Urinary bladder (tissue), 3 donors: ENCODE data around the gene TEX55.

DNA sequence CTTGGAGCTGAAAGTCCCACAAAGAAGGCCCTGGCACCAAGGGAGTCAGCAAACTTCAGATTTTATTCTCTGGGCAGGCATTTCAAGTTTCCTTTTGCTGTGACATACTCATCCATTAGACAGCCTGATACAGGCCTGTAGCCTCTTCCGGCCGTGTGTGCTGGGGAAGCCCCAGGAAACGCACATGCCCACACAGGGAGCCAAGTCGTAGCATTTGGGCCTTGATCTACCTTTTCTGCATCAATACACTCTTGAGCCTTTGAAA lies 15.0 kb downstream of the TIGIT start:
- PRO-cap = no peak
- RAMPAGE, long total RNA = no peak

DNA sequence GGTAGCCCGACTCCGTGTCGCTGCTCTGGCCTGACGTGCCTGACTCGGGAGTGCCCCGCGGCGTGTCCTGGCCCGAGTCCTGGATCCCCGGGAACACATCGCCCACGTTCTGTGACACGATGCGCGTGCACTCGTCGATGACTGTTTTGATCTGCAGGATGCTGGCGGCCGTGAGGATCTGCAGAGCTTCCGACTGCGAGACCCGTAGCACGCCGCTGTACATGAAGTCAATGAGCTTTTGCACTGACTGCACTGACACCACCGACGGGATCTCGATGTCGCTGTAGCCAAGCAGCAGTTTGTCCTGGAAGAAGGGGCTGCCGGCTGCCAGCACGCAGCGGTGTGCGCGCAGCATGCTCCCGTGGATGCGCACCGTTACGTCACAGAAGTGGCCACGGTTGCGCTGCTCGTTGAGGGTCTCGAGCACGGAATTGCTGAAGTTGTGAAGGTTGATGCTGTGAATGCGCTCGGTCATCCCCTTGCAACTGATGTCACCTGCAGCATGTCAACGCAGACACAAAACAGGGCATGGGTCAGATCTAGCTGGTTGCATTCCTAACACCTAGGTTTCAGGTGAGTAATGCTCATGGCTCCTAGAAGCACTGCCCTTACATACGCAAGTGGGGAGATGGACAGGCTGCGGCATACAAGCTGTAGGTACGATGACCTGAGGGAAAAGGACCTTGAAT lies 57.7 kb downstream of the TIGIT start:
- PRO-cap = no peak
- RAMPAGE, long total RNA = no peak

DNA sequence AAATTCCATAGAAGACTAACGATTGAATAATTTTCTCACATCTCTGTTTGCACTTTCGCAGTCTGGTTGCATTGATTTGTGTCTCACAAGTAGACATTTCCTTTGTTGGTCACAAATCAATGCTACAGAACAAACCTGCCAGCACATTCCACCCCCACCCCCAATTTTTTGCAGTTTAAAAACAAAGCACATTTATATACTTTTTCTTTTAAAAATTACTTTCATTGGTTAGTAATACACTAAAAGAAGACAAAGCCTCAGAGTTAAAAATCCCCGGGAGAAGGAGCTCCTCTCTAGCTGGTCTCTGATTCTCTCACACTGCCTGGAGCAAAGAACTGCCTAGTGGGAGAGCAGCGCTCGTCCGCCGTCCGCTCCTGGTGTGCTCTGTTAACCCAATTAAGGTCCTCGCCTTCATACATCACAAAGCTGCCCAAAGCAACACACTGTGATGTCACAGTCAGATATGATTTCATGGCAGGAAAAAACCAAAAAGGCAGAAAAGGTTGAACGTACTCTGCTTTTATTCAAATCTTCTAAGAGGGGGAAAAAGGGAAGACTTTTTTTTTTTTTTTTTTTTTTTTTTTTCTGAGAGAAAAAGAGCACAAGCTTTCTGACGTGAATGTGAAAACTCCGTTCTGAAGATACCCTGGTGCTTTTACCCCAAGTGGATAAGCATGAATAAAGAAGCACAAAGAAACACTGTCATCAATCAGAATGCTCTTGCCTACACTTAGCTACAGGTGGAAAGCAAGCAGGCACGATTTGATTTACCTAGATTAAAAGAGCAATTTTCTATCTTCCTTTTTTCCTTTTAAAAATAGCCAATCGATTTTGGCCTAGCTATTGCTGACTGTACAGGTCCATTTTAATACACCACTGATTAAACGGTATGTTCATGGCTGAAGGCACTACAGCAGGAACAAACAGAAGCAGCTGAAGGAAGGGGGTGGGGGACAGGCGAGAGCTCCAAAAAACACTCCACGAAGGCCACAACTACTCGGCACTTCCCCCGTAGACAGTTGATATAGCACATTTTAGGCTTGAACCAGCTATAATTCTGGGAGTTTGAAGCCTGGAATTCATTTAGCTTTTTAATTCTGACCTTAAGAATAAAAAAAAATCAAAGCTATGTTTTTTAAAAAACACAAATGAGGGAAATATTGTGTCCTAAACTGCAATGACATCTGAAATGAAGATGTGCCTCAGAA lies 115.1 kb downstream of the TIGIT start:
- PRO-cap = no peak
- RAMPAGE, long total RNA = no peak

- PRO-cap = no peak
- RAMPAGE, long total RNA = no peak
Measured at GRCh38 chr3:114564952-114566186, 271.5 kb downstream of the TIGIT start.

DNA sequence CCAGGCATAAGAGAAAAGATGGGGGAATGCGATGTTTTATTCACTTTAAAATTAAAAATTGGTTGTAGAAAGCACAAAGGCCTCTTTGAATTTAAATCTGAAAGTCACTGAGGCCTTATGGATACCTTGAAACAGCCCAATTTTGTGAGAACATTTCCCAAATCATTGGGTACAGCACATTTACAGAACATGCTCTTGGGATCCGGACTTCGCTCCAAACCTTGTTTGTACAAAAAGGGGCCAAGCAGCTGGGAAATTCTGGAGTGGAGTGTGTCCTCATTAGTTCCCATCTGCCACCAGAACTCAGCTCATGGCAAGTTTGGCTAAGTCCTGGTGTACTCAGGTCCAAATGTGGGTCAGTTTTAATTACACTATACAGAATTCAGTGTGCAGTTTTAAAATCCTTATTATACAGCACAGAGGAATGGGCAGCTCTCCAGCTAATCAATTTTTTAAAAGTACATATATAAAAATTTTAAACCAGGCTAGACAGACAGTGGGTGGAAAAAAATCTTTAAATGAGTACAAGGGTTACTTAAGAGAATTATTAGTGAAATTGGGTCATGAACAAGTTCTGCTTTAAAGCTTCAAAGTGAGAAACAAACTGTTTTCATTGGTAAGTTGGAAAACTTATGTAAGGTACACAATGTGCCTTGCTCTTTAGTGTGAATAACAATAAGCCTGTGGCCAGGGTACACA lies 254.1 kb downstream of the ZBTB20 start:
- PRO-cap = no peak
- RAMPAGE, long total RNA = no peak

- PRO-cap = no peak
- RAMPAGE, long total RNA = no peak
Measured at GRCh38 chr3:114928134-114928772, 218.8 kb downstream of the ZBTB20 start.

GRCh38 chr3:114991210-114991653 lies 155.9 kb downstream of the ZBTB20 start:
- PRO-cap = no peak
- RAMPAGE, long total RNA = no peak

DNA sequence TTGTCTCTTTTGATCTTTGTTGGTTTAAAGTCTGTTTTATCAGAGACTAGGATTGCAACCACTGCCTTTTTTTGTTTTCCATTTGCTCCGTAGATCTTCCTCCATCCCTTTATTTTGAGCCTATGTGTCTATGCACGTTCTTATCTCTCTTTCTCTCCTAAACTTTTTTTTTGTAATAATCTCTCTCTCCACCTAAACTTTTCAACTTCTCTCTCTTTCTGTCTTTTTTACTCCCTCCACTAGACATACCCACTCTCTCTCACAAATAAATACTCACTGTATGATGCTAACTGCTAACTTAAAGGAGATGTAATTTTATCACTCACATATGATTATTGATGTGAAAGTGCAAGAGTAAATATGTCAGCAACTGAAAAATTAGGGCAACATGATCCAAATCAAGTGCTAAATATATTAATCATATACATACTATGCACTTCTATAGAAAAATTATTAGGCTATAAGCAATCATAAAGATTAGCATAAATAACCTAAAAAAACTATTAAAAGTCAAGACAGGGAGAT lies 155.2 kb downstream of the ZBTB20 start:
- PRO-cap = no peak
- RAMPAGE, long total RNA = no peak

DNA sequence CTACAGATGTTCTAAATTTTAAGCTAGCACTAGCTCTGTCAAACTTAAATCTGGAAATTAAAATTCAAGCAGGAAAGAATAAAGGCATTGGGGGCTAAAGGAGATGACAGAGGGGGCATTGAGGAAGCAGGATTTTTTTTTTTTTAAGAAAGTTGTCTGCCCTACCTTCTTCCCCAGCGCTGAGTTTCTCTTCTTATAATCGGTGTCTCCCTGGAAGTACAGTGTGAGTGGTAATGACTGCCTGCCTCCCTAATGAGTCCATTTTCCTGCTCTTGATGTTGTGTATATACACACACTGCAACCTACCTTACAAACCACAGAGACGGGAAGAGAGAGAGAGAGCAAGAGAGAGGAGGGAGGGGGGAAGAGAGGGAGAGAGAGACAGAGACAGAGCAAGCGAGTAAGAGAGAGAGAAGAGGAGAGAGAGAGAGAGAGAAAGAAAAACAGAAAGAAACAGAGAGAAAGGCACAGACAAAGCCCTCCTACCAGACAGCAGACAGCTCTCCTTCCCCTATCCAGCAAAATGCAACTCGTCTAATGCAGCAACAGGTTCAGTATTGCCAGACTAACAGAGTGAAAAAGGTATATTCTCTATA lies 47.0 kb downstream of the ZBTB20 start:
- PRO-cap = bidirectional peak, plus-strand start at position 317 of the sequence, minus-strand start at position 260 of the sequence
- RAMPAGE, long total RNA = no peak

DNA sequence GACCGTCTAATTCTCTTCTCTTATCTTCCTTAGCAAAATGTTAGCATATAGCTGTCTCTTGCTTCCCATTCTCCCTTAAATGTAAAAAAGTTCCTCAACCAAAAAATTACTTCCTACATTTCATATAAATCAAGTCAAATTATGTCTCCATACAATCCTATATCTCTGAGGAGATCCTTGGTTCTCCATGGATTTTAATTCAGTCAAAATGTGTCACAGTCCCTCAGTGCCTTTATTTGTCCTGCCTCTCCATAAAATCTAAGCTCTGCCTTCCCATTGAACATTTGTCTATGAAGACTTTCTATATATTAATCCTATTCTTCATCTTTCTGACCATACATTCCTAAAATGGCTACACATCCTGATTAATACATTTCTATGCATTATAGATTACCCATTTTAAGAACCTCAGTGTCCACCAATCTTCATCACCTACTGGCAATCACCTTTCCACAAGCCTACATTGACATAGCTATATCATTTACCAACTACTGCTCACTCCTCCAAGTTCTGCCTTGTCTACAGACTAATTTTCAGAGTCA lies 24.6 kb downstream of the ZBTB20 start:
- PRO-cap = no peak
- RAMPAGE, long total RNA = no peak

- PRO-cap = bidirectional peak, plus-strand start at chr3:115512867, minus-strand start at chr3:115512834
- RAMPAGE, long total RNA = no peak
Measured at GRCh38 chr3:115512326-115513749, 110.5 kb upstream of the GAP43 start.

DNA sequence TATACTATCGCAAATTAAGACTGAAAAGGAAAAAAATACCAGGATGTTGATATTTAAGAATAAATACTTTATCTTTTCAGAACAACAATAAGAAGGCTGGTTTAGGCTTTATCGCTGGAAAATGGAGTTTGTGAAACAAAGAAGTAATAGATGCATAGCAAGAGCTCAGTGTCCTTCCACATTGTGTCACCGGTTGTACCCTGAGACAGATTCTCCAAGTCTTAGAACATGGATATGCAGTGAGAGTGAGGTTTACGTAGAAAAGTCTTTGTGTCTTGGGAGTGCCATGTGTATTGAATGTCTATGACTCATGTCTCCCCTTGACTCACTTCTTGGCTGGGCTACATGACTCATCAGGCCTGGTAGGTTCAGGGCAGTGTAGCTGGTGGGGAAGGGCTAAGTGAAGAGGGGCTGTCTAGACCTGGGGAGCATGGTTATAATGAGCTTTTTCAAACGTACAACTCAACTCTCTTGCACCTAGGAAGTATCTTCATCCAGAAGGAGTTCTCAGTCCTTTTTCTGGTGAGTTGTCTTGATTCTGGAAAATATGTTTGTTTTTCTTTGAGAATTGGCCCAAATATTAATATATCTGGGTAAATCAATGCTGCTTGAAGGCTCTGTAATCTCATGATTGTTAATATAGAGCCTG lies 167.5 kb downstream of the GAP43 start:
- PRO-cap = no peak
- RAMPAGE, long total RNA = no peak

GRCh38 chr3:117217899-117218098 lies 772.5 kb upstream of the LSAMP start:
- PRO-cap = no peak
- RAMPAGE, long total RNA = no peak

GRCh38 chr3:118600969-118601483 lies 433.6 kb downstream of the IGSF11 start:
- PRO-cap = no peak
- RAMPAGE, long total RNA = no peak

- PRO-cap = no peak
- RAMPAGE, long total RNA = no peak
Measured at GRCh38 chr3:119145714-119146416, at the start of gene TEX55. TEX55 (plus strand) TSS chr3:119146165.

- PRO-cap = no peak
- RAMPAGE, long total RNA = no peak
Measured at GRCh38 chr3:119219023-119219469, 21.6 kb downstream of the B4GALT4 start.

DNA sequence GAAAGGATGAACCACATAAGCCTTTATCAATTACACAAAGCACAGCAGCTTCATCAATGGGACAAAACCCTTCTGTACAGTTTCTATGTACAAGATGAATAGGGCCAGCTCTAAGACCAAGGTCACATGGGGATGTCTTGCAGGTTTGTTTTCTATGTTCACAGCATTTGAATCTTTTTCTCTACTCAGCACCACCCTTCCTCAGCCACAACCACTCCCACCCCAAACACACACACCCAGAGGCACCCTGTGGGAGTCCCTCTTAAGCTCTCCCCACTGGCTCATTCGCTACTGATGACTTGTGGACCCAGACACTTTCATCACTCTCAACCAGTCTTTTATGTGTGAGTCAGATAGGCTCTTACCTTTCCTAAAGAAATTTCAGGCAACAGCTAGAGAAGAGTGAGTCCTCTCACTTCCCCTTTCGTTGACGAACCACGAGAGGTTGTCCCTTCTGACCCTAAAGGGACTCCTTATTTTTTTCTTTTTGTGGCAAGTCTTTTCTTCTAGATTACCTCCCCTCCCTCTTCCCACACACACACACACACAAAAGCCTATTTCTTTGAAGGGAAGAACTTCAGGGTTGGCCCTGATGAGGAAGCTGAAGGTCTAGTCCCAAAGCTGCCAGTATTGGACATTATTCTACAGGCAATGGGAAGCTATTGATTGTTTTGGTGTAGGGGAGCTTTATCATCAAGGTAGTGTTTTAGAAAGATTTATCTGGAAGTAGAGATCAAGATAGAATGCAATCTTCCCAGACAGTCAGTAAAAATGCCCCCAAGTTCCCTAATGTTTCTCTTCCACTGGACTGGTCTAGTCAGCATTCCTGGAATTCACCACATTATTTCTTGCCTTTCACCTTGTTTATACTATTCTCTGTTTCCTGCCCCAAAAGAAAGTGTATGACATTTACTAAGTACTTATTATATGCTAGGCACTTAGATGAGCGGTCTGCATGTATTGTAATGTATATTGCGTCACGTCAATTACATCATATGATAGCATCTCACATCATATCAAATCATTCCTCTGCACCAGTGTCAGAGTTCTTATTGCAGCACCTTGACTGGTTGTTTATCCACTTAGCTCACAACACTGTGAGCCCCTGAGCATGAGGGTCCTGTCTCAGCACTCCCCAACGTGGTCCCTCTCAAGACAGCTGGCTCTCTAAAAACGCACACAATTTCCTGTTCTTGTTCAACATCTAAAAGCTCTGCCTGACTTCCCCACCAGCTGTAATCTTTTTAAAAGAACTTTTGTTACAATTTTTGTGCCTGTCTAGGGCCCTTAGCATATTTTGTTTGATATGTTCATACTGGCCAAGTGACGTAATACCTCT lies 58.4 kb downstream of the ARHGAP31 start:
- PRO-cap = unidirectional peak, minus-strand start at position 332 of the sequence
- RAMPAGE, long total RNA = no peak

DNA sequence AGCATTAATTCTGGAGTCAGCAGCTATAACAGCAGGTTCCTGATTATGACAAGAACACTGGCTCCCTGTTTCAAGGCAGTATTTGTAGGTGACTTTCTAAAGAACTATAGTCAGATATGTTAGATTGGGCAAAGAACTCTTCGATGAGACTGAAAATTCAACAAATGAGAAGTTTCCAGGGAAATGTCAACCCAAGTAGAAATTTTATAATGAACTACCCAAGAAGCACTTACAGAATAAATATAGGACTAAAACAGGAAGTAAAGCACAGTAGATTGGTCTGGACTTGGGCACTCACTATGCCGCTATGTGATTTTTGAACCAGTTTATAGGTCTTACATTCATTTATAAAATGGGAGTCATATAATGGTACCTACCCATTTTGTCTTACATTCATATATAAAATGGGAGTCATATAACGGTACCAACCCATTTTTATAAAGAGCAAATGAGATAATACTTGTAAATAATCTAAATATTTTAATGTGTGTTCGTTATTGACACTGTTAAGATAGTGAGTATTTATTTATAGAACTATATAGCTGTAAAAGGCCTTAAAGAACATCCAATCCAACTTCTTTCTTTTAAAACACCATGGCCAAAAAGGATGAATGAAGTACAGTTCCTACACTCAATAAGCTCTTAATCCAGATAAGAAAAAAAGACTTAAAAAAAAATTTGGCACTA lies 7.6 kb downstream of the TMEM39A start:
- PRO-cap = no peak
- RAMPAGE, long total RNA = no peak

DNA sequence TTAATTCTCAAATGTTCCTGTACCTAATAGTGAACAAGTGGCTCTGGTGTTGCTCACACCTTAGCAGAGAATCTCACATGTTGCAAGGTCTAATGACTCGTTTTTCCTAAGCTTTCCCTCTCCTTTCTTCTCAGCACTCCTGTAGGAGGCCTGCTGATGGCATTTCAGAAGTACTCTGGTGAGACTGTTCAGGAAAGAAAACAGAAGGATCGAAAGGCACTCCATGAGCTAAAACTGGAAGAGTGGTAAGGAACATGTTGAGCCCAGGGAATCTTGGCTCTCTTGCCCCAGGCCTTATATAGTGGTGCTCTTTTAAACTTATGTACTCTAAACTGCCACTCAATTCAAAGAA lies 18.7 kb downstream of the TIMMDC1 start:
- PRO-cap = no peak
- RAMPAGE, long total RNA = no peak

DNA sequence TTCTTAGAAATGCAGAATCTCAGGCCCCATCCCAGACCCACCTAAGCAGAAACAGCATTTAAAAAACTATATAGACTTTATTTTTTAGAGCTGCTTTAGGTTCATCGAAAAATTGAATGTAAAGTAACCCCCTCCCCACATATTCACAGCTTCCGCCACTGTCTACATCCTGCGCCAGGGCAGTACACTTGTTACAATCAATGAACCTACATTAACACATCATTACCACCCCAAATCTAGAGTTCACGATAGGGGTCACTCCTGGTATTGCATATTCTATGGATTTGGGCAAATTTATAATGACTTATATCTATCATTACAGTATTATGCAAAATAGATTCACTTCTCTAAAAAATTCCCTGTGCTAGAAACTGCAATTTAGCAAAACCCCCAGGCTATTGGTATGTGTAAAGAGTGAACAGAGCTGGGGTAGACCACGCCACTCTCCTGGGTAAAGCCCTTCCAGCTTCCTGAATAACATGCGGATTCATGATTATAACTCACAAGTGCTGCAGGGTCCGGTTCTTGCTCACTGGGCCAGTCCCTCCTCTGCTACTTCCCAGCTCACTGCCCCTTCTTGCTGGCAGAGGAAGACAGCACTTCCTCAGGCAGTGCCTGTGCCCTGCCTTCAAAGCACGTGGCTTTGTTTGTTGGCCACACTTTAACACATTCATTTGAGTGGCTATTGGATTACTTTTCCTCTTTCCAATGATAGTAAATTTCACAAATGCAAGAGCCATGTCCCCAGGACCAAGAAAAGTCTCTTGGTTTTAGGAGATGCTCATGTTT lies 4.2 kb downstream of the CD80 start:
- PRO-cap = no peak
- RAMPAGE, long total RNA = no peak